Breast epithelium (tissue), 2 donors: ENCODE measurements around a stretch of chr2.

DNA sequence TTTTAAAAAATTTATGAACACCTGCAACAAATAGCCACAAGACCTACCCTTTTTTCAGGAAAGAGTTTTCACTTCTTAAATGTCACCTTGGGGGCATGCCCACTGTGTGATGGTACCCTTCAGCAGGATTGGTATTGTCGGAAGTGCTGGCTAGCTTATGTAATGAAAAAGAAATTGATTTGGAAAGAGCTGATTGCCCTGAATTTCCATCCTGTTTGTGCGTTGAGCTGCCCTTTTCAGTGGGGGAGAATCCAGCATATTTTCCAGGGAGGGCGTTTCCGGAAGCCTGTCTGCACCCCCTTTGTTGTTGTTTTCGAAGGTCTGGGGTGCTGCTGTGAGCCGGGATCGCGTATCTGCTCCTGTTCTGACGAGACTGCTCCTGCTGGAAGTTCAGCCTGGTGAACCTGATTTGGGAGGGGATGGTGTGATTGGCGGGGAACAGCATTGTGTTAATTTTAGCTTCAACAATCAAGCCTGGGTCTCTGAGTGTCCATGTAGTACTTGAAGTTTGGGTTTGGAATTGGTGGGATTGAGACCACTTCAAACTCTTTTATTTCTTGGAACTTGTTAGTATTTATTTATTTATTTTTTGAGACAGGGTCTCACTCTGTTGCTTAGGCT lies 9.3 kb downstream of the AGAP1 start:
- PRO-cap, result no peak
- RAMPAGE, long total RNA, 2 experiments, result no peak in any of the 2 experiments

GRCh38 chr2:235503812-235504593 lies 10.2 kb downstream of the AGAP1 start:
- PRO-cap, result no peak
- RAMPAGE, long total RNA, 2 experiments, result no peak in any of the 2 experiments

DNA sequence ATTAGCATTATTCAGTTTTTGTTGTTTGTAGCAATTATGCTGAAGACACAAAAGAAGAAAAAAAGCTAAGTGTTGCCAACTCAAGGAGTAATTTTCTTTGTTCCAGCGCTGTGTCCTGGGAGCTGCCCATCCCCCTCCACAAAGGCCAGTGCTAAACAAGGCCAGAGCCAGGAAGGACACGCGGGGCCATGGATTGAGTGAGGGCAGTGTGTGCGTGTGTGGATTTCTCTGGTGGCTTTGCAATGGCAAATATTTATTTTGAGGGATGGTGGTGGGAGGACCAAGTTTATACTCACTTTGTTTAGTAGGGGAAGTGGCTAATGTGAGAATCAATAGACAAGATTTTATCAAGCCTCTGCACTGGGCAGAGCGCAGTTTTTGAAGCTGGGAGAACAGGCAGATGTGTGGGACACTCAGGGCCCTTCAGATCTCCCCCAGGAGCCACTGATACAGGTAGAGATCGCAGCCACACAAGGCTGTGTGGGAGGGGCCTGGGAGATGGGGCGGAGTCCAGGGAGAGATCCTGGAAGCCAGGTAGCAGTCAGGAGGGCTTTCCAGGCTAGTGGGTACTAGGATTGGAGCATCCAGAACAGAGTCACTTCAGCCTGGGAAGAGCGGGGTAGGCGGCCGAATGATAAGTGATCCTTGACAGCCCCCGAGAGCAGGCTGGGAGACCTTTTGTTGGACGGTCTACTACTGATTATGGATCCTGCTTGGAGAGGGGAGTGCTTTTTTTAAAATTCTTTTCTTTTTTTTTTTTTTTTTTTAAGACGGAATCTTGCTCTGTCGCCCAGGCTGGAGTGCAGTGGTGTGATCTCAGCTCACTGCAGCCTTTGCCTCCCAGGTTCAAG lies 11.6 kb downstream of the AGAP1 start:
- PRO-cap, result no peak
- RAMPAGE, long total RNA, 2 experiments, result no peak in any of the 2 experiments

DNA sequence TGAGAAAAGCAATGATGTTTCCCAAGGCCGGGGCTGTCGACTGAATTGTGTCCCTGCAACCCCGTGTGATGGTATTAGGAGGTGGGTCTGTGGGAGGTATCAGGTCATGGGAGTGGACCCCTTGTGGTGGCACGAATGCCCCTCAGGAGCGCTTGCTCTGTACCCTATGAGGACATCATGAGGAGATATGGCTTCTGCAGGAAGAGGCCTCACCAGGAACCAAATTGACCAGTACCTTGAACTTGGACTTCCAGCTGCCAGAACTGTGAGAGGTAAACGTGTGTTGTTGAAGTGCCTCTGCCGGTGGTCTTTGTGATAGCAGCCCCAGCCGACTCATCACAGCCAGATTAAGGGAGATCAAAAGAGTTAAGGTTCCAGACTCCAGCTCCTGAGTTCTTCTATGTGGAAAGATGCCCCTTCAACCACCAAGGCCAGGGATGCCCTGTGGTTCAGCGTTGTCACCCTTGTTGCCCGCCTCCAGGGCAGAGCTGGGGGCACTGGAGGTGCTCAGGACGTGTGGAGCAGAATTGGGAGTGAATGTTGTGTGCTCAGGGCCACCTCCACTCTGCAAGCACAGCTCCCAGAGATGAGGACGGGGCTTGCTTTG lies 103.0 kb downstream of the AGAP1 start:
- PRO-cap, result no peak
- RAMPAGE, long total RNA, 2 experiments, result no peak in any of the 2 experiments

- PRO-cap, result no peak
- RAMPAGE, long total RNA, 2 experiments, result no peak in any of the 2 experiments
Measured at GRCh38 chr2:235641101-235641814, 147.4 kb downstream of the AGAP1 start.

DNA sequence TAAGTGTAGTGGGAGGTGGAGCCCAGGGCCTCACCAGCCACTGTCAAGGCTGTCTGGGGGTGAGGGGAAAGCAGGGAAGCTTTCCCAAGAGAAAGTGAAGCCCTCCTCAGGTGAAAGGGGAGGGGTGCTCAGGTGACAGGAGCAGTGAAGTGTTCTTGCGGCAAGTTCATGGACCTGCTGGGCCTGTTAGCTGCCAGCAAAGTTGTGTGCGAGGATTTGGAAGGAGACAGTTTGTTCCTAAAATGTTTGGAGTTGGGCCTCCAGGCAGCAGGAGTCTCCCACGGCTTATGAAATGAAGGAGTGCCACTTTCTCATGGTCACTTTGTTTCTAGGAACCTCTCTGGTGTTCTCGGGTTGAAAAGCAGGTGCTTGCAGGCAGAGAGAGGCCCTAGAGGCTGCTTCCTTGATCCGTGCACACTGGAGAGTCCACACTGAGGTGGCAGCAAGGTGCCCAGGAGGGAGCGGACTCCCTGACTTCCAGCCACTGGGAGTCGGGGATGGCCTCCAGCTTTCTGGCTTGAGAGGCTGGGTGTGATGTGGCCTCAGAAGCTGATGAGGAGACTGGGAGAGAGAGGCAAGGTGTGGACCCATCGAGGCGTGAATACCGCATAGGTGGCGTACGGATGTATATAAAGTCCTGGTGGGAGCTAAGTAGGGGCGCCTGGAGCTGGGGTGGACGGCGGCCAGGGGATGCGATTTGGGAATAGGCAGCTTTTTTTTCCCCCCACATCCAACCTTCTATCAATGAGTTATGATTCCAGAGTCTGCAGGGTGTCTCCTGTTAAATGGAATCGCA lies 221.7 kb downstream of the AGAP1 start:
- PRO-cap, result no peak
- RAMPAGE, long total RNA, 2 experiments, result no peak in any of the 2 experiments

DNA sequence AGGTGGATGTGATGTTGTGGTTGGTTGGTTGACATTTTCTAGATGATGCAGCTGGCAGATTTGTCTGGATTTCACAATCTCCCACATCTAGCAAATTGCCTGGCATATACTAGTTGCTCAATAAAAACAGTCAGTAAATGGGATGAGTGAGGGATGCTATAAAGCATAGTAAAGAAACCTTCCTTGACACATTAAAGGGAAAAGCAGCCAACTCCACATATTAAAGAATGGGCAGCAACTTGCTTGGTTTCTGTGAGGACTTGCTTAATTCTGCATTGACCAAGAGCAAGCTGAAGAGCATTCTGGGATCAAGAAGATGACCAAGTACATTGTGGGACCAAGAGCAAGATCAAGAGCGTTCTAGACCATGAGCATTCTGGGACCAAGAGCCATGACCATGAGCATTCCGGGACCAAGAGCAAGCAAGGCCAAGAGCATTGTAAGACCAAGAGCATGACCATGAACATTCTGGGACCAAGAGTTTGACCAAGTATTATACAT lies 293.7 kb downstream of the AGAP1 start:
- PRO-cap, result no peak
- RAMPAGE, long total RNA, 2 experiments, result no peak in any of the 2 experiments

DNA sequence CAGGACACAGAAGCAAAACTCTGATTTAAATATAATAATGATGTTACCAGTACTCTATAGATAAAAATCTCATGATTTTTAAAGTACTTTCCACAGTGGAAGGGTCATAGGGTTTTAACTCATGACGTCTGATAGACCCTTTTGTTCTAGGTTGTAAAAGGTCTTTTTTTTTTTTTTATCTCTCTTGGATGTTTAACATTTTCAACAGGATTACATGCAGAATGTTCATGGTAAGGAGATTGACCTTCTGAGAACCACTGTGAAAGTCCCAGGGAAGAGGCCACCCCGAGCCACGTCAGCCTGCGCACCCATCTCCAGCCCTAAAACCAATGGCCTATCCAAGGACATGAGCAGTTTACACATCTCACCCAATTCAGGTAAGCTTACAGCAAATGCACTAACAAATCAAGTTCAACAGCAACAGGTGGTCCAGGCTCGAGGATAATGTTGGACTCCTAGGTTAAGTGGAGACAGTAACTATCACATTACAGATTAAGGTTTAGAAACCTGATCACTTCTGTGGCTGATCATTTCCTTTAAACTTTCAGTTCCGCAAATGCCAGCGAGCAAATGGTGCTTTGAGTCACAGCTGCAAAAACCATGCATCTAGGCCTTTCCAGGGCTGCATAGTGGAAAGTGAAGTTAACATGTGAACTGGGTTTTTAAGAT lies 259.5 kb downstream of the GBX2 start:
- PRO-cap, result no peak
- RAMPAGE, long total RNA, 2 experiments, result no peak in any of the 2 experiments

DNA sequence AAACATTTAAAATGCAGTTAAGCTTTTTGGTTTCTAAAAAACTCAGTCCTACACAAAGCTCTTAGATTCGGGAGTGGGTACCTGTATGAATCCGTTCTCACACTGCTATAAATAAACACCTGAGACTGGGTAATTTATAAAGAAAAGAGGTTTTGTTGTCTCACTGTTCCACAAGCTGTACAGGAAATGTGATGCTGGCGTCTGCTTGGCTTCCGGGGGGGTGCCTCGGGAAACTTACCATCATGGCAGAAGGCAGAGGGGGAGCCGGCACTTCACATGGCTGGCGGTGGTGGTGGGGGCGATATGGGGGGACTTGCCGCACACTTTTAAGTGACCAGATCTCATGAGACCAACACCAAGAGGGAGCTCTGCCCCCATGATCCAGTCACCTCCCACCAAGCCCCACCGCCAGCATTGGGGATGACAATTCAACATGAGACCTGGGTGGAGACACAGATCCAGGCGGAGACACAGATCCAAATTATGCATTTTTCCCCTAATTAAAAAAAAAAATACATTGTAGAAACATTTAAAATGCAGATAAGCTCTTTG lies 222.5 kb downstream of the GBX2 start:
- PRO-cap, result no peak
- RAMPAGE, long total RNA, 2 experiments, result no peak in any of the 2 experiments

DNA sequence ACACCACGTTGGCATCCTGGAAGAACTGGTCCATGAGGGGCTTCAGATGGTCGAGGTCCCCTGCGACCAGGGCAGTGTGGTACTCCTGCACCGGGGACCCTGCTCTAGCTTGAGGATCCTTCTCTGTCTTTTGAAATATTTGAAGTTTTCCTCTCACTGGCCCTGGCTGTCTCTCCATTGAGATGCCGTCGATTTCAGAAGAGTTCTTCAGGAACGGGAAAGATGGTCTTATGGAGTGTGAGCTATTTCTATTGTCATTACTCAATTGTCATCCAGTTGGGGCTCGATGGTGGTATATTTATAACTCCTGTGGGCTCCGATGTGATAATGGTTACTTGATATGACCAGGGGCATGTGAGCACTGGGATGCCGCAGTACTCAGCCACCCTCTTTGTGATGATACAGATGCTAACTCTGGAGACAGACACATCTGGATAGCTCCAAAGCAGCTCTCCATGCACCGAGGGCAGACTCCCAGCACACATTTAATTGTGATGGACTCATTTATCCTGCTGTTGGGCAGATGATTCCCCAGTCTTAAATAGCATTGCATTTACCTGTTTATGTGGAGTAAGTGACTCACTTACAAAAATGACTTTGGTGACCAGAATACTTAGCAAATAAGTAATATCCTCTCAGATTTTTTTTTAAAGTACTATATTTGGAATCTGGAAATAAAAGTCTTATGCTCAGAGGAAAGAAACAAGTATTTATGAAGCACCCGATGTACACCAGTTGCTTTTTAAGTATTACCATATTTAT lies 22.7 kb downstream of the ASB18 start:
- PRO-cap, result no peak
- RAMPAGE, long total RNA, 2 experiments, result no peak in any of the 2 experiments

GRCh38 chr2:236388999-236389875 lies 118.0 kb downstream of the IQCA1 start:
- PRO-cap, result no peak
- RAMPAGE, long total RNA, 2 experiments, result no peak in any of the 2 experiments

DNA sequence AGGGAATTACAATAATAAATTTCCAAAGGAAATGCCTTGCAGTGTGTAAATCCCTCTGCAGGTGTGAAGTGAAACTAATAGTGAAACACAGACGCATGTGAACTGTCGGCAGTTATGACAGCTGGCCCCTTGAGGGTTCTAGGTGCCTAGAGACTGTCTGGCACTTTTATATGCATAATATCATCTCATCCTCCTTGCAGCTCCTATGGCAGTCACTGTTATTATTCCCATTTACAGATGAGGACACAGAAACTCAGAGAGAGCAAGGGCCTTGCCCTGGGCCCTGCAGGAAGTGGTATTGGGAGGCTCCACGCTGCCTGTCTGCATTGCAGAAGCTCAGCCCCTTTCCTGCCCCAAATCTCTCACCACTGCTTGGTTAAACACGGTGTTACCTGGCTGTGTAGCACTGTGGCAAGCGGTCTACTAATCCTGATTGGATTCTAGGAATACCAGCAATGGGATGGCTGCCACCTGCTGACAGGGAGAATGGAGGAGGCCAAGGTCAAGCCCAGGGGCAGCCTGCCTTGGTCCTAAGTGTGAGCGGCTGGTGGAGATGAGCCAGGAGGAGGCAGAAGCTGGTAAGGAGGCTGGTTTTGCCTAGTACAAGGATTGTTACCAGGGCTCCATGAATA lies 29.6 kb upstream of the IQCA1 start:
- PRO-cap, result no peak
- RAMPAGE, long total RNA, 2 experiments, result no peak in any of the 2 experiments

- PRO-cap, result bidirectional peak, plus-strand start at chr2:236568522, minus-strand start at chr2:236568461; bidirectional peak, plus-strand start at chr2:236568820, minus-strand start at chr2:236568633
- RAMPAGE, long total RNA, 2 experiments, result no peak in any of the 2 experiments
Measured at GRCh38 chr2:236568374-236569250, 1.0 kb upstream of the ACKR3 start.

DNA sequence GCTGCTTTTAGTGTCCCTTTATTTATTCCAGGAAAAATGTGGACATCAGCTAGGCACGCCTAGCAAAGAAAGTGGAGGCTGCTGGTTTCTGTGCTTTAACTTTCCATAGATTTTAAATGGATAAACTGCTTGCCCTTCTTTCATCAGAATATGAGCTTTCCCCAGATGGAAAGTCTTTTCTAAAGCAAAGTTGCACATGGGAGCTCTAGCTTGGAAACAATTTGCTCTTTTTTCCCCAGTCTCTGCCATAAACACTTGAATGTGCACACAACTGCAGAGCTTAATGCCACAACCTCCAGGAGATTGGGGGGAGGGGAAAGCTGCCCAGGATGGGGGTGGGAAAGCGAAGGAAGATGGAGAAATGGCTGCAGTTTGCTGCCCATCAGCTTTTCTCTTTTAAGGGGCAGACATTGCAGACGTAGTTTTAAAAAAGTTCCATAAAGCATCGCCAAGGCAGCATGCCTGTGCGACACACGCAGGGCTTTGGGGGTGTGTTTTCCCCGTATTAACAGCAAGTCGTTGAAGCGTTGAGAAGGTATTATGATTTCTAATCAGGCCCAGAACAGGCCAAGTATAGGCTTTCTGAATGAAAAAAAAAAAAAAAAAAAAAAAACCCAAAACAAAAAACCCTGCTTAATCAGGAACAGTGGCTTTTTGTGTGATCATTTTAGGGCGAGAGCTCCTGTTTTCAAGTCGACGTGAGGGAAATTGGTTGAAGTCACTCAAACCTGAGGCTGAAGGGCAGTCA lies 1.6 kb downstream of the ACKR3 start:
- PRO-cap, result no peak
- RAMPAGE, long total RNA, 2 experiments, result no peak in any of the 2 experiments

- PRO-cap, result no peak
- RAMPAGE, long total RNA, 2 experiments, result no peak in any of the 2 experiments
Measured at GRCh38 chr2:236703355-236703934, 133.8 kb downstream of the ACKR3 start.

- PRO-cap, result no peak
- RAMPAGE, long total RNA, 2 experiments, result no peak in any of the 2 experiments
Measured at GRCh38 chr2:236728887-236729393, 159.3 kb downstream of the ACKR3 start.

GRCh38 chr2:236972557-236973372 lies 112.9 kb upstream of the COPS8 start:
- PRO-cap, result no peak
- RAMPAGE, long total RNA, 2 experiments, result no peak in any of the 2 experiments

GRCh38 chr2:237057913-237058578 lies 27.6 kb upstream of the COPS8 start:
- PRO-cap, result no peak
- RAMPAGE, long total RNA, 2 experiments, result no peak in any of the 2 experiments

GRCh38 chr2:237086084-237086623 lies 465 bp downstream of the COPS8 start:
- PRO-cap, result no peak
- RAMPAGE, long total RNA, 2 experiments, result no peak in any of the 2 experiments

DNA sequence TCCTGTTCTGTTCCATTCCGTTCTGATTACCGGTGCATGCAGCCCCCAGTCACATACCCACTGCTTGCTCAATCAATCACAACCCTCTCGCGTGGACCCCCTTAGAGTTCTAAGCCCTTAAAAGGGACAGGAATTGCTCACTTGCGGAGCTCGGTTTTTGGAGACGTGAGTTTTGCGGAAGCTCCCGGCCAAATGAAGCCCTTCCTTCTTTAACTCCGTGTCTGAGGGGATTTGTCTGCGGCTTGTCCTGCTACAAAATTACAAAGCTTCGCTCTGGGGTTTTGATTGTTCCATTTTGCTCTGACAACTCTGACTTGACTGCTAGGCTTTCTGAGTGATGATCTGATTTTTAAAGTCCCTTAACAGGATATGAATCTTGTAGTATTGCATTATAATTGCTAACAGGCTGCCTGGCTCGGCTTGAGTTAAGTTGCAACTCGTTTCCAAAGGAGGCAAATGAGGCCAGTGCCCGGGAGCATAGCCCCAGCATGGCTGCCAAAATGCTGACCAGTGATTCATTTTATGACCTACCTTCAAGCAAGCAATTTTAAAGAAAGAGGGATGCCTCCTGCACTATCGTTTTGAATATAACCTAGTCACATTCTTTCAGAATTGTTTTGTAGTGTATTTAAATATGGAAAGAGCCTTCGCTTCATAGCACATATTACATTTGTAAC lies 135.5 kb downstream of the COL6A3 start:
- PRO-cap, result unidirectional peak, minus-strand start at position 344 of the sequence
- RAMPAGE, long total RNA, 2 experiments, result no peak in any of the 2 experiments